ENCODE measurements around the genes FKBP9 and DPY19L1.

- RAMPAGE, long total RNA: no peak
- RRBS: no CpG with 5 or more reads among the region's 4 CpGs
Measured at GRCh38 chr7:32864806-32865890, 26.4 kb downstream of the KBTBD2 start.

- RAMPAGE, long total RNA: no peak
- RRBS: no CpG with 5 or more reads among the region's 7 CpGs
Measured at GRCh38 chr7:32879378-32880363, 11.9 kb downstream of the KBTBD2 start.

GRCh38 chr7:32887527-32887806 is 4.1 kb downstream of the KBTBD2 start:
- RAMPAGE, long total RNA: no peak
- RRBS: no CpG with 5 or more reads among the region's 3 CpGs

GRCh38 chr7:32892462-32892955 is 949 bp upstream of the KBTBD2 start:
- RAMPAGE, long total RNA: no peak
- RRBS: no CpG with 5 or more reads among the region's 23 CpGs

- RAMPAGE, long total RNA: no peak
- RRBS: 2% methylated on average over 37 of the region's 69 CpGs
Measured at GRCh38 chr7:32957108-32957714, at the start of gene FKBP9. Gene FKBP9, plus strand, starts transcription at chr7:32957440.

DNA sequence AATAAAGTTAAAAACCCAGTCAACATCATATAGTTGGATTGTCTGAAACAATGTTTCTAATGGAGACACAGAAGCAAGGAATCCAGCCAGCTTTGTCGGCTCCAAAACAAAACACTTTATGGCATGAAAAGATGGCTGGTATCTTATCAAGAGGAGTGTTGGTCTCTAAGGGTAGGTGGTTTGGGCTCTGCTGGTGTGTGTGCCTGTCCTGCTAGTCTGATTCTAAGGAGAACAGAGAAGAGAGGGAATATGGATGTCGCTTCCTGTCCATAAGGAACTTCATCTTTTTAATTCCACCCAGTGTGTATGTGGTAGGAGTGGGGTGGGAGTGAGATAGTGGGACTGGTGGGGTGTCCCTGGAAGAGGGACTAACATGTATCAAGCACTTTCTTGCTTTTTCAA is 19.1 kb downstream of the NT5C3A start:
- RAMPAGE, long total RNA: no peak
- RRBS: no CpG with 5 or more reads among the region's 2 CpGs

DNA sequence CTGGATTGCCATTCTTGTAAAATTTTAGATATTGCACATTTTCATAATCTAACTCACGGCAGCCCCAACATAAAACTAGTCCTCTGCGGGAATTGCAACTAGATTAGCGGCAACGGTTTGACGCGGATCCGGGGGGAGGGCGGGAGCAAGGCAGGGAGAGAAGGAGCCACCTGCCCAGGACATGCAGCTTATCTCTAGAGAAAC is 633 bp downstream of the NT5C3A start:
- RAMPAGE, long total RNA: no peak
- RRBS: no CpG with 5 or more reads among the region's 8 CpGs

DNA sequence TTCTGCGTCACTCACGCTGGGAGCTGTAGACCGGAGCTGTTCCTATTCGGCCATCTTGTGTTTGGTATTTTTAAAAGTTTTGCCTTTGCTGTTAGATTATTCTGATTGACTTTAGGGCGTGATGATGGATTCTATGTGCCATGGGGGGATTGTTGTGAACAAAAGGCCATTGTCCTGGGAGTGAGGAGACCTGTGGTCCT is 89.1 kb downstream of the BMPER start:
- RAMPAGE, long total RNA: no peak
- RRBS: no CpG with 5 or more reads among the region's 5 CpGs

GRCh38 chr7:35036602-35037553 is at the start of gene DPY19L1:
Gene DPY19L1, minus strand, starts transcription at chr7:35037485.
- RAMPAGE, long total RNA: no peak
- RRBS: 1% methylated on average over 57 of the region's 112 CpGs

DNA sequence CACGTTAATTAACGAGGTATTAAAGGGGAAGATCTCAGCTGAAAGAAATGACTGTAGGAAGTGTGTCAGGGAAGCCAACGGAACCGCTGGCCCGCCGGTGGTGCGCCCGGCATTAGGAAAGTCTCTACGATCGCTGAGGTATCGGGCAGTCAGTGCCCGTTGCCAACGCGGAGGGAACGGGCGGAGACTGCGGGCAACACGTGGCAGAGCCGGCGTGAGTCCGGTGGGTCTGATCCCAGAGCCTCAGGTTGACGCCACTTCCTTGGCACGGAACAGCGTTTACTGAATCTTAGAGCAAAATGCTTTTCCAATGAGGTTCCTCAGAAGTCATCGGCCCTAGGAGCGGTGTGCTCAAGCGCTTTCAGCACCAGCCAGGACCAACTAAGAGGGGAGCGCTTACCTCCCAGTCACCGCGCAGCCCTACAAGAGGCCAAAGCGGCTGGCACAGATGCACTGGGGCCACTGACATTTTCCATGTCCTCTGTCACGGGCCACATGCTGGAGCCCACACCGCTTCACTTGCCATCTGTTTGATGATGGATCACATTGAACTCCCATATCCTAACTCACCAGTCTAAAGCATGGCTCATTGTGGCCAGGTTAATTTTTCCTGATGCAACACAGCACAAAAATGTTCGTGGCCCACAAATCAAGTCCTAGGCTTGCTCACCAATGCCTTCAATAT is 67.0 kb downstream of the TBX20 start:
- RAMPAGE, long total RNA: no peak
- RRBS: 2% methylated on average over 3 of the region's 34 CpGs

DNA sequence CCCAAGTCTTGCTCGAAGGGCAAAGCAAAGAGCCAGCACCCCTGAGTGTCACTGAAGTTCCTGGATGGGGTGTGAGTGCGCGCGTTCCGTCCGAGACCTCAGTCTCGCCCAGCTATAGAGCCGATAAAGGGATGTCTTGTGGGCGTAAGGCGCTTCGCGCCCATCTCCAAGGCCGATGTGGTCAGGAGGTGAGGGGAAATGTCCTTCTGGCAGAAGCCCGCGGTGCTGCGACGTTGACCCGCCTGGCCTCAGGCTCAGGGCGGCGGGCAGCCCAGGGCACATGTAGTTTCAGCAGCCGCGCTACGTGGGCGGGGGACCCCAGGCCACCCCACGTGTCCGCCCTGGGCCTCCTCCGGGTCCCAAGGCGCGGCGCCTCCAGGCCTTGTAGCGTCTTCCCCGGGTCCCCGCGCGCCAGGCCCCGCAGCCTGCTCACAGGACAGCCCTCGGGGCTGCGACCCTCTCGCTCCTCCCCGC is 4.1 kb upstream of the TBX20 start:
- RAMPAGE, long total RNA: no peak
- RRBS: 19% methylated on average over 6 of the region's 40 CpGs

DNA sequence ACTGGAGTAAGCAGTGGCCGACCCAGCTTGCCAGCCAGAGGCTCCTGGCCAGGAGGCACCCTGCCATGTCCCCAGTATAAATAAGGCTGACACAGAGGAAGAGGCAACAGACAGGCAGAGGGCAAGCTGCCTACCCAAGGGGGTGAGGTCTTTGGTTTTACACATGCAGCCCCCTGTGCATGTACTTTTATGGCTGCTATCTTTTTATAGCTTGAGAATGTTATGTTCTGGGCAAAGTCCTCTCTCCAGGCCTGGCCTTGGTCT is 102.7 kb upstream of the TBX20 start:
- RAMPAGE, long total RNA: no peak
- RRBS: no CpG with 5 or more reads among the region's 1 CpG

- RAMPAGE, long total RNA: no peak
- RRBS: no CpG with 5 or more reads among the region's 5 CpGs
Measured at GRCh38 chr7:35401425-35401853, 147.5 kb upstream of the TBX20 start.

GRCh38 chr7:35664175-35665003 is 30.5 kb downstream of the HERPUD2 start:
- RAMPAGE, long total RNA: no peak
- RRBS: no CpG with 5 or more reads among the region's 9 CpGs

DNA sequence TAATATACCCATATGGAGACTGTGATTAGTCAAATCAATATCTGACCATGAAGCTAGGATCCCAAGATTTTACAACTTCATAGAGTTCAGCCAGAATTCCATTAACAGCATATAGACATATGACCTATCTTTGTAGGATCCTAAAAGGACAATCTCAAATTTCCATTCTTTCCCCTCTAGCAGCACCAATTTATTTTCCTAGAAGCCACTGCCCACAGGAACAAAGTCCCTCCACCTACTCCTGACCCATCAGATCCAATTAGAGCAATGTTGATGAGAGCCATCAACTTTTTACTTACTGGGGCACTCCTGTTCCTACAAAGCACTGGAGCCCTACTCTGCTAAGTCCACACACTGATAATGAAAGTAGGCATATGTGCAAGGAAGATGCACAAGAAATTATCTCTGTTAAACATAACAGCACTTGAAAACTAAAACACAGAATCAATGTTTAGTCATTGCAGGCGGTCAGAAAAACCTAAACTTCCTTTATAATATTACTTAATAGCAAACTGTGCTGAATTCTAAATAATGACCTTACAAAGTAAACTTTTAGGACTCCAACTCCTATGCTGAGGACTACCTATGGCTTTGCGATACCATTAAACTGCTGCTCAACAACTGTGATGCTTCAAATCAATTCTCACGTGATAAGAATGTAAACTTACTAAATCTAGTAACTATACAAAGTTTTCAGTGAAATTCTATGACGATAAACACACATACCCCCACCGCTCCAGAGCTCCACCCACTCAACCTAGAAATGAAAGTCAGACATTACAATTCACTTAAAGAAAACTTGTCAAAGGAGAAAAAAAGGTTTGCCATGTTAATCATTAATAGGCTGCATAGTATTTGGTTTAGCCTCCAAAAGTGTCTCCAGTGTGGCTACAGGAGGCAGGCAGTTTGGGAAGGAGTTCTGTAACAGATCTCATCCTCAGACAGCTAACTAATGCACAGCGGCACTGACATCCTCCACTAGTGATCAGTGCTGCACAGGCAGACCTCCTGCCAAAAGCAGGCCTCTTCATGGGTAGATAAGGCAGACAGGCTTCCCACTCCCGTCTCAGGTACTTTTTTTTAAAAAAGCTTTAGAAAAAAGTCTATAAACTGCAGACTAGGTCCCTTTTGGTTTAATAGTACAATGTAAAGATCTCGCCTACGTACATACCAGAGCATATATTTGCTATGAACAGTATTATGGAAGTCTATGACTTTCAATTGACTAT is 3.3 kb downstream of the HERPUD2 start:
- RAMPAGE, long total RNA: no peak
- RRBS: no CpG with 5 or more reads among the region's 9 CpGs

- RAMPAGE, long total RNA: no peak
- RRBS: no CpG with 5 or more reads among the region's 19 CpGs
Measured at GRCh38 chr7:35768493-35768747, 32.4 kb upstream of the SEPTIN7 start.

DNA sequence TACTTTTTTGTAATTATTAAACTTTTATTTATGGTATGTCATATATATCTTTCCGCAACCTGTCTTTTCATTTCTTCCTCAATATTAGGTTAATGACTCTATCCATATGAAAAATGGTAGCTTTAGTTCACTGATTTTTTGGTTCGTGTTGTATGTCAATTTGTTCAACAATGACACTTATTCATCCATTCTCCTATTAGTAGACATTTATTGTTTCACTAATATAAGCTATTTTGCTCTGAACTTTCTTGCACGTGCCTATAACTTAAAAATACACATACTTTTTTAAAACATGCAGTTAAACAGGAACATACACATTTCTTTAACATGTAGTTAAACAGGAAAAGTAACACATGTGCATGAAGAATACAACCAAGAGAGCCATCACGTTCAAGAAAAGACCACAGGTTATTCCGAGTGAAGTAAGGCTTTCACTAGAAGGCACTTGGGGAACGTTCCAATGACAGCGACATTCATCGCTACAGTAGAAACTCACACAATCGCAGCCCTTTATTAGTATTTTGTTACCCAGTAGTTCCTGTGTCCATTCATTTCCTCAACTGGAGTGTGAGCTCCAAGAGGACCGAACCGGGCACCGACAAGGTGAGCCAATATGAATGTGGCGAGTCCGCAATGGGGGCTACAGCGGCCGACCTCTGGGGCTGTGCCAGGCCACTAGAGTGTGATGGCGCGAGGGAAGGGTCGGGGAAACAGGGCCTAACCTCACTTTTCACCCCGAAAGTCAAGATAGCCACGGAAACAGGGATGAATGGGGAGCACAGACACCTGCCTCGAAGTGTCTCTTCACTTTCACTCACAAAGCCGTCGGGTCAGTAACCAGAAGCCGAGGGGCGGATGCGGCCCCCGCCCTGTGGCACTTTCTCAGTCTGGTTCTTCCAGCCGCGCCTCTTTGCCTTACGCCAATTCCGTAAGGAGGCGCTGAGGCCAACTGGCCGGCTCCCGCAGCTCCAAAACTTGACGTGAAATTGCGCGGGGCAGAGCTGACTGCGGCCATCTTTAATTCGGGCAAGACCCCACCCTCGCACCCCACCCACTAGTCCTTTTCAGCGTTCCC is 820 bp upstream of the SEPTIN7 start:
- RAMPAGE, long total RNA: no peak
- RRBS: no CpG with 5 or more reads among the region's 42 CpGs

DNA sequence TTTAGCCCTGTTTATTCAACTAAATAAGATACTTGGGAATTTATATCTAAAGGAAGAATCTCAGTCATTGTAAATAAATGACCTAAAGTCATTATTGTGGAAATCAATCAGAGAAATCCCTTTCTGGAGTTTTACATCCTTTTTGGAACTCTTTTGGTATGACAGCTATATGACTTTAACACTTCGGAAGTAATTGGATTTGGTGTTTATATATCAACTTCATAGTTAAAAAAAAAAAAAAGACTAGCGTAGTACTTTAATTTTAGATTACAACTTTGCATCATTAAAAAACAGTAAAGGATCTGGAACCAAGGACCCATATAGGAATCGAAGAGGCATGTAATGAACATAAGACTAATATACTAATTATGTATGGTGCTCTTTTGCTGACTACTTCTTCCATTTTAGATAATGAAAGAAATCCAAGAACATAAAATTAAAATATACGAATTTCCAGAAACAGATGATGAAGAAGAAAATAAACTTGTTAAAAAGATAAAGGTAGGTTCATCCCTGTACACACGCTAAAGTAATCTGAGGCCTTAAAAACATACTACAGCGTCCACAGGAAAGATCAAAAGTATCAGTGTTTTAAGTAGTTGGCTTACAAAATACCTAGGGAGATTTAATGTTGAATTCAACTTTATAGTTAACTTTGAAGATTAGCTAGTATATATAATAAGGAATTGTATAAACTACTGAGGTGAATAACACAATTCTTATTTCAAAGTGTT is 81.4 kb downstream of the SEPTIN7 start:
- RAMPAGE, long total RNA: no peak
- RRBS: no CpG with 5 or more reads among the region's 6 CpGs

DNA sequence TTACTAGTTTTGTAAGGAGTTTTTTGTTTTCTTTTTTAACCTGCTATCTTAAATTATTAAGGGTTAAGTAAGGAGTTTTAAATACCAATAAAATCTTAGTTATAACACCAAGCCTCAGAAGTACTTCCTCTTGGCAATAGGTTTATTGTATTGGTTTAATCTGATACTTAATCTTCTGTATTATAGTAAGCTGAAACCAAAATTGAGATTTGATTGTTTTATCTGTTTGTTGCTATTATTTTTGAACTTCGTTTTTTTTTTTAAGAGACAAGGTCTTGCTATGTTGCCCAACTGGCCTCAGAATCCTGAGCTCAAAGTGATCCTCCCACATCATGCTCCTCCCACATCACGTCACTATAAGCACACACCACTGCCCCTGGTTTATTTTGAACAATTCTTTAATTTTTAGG is 83.9 kb downstream of the SEPTIN7 start:
- RAMPAGE, long total RNA: no peak
- RRBS: no CpG with 5 or more reads among the region's 2 CpGs

DNA sequence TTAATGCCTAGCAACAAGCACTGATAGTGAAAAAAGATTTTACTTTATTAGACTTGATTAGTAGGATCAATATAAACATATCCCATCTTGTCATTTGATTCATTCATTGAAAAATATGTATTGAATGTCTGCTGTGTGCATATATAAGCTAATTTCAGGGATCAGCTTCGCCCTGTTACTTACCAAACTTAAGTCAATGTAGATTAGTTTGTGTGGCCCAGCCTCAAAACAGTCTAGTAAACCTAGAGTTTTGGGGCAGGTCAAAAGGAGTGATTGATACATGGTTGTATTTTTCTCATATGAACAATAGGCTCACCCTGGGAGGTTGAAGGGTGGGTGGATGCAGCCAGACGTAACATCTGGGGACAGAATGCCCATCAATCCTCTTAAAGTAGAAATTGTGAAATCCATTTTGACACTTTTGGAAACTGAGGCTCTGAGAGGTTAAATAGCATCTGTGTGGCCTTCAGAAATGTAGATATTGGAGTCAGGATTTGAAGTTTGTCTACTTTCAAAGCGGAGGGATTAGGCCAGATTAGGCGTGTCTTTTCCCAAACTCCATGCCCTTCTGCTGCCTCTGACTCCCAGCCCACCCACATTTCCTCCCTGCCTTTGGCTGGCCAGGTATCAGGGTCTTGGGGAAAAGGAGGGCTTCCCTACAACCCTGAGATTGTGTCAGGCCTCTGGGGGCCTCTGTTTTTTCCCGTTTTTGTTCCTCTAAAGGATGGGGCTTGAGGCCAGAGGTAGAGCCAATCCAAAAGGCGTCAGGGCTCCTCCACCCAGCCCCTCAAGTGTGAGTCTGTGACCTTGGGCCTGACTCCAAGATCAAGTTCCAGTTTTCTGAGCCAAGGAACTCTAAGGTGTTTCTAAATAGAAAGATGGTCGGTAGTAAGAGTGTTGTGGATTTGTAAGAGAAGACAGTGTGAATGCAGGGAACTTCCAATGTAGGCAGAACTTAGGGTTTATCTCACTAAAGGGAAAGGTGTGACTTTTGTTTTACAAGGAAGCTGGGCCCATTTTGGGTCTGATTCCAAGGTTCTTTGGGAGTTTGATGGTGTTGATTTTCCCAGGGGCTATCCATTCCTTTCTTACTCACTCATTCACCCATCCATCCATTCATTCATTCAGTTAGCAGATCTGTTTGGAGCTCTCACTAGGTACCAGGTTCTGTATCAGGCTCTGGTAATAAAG is 6.4 kb downstream of the EEPD1 start:
- RAMPAGE, long total RNA: no peak
- RRBS: no CpG with 5 or more reads among the region's 7 CpGs